Left cardiac atrium (tissue), 1 donor: ENCODE measurements around the gene H1-0.

- PRO-cap: no peak
Measured at GRCh38 chr22:37197506-37198276, 9.6 kb upstream of the C1QTNF6 start.

DNA sequence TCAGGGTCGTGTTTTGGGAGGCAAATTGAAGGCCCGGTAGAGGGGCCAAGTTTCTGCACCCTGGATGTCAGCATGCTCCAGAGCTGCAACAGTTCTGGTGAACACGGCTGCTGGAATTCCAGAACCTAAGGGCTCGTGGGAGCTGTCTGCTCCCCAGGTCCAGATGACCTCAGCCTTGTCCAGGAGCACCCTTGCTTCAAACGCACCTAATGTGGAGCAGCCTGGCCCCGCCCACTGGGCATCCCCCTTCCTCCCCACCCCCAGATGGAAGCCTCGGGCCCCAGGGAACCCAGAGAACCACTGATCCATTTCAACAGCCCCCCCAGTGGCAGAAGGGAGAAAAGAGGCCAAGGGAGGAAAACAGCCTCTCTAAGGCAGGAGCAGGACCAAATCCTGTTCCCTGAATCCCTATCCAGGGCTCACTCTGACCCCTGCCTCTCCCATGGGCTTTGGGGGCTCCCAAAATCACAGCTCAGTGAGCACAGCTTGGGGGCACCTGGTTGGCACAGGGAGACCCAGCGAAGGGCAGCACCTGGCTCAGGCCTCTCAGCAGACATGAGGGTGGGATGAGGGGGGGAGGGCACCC, 1.1 kb downstream of the CYTH4 start:
- PRO-cap: no peak

GRCh38 chr22:37289876-37290194, 7.5 kb downstream of the CYTH4 start:
- PRO-cap: no peak

DNA sequence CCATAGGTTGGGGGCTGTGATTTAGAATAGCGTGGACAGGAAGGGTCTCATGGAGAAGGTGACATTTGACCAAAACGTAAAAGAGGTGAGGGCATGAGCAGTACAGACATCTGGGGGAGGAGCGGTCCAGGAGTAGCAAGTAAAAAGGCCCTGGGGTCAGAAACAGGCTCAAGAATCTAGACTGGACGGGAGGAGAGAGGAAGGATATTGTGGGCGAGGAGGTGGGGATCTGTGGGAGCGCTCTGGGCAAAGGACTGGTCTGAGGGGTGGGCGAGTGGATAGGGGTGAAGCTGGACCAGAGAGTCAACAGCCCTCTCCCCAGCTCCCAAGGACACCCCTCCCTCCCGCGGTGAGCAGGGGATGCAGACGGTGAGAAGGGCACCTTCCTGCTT, 16.1 kb downstream of the CYTH4 start:
- PRO-cap: no peak

GRCh38 chr22:37321189-37321737, 39.0 kb downstream of the CYTH4 start:
- PRO-cap: no peak

DNA sequence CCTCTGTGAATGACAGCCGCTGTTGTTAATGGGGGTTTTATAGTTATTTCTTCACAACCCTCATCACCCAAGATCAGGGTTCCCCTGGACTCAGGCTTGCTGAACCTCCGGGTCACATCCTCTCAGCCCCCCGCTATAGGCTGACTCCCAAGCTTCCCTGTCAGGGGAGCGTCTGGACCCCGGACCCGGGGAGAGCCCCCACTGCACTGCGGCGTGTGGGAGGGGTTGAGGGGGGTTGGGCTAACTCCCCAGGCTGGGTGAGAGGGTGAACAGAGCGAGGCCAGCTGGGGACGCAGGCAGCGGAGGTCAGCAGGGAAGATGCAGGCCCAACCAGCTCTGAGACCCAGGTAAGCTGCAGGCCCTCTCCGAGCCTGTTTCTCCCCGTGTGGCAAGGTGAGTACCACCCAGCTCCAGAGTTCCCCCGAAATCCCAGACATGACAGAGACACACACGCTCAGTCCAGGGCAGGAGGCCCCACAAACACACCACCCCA, 47.3 kb downstream of the ELFN2 start:
- PRO-cap: no peak

- PRO-cap: no peak
Measured at GRCh38 chr22:37469333-37470280, 16.6 kb downstream of the MFNG start.

DNA sequence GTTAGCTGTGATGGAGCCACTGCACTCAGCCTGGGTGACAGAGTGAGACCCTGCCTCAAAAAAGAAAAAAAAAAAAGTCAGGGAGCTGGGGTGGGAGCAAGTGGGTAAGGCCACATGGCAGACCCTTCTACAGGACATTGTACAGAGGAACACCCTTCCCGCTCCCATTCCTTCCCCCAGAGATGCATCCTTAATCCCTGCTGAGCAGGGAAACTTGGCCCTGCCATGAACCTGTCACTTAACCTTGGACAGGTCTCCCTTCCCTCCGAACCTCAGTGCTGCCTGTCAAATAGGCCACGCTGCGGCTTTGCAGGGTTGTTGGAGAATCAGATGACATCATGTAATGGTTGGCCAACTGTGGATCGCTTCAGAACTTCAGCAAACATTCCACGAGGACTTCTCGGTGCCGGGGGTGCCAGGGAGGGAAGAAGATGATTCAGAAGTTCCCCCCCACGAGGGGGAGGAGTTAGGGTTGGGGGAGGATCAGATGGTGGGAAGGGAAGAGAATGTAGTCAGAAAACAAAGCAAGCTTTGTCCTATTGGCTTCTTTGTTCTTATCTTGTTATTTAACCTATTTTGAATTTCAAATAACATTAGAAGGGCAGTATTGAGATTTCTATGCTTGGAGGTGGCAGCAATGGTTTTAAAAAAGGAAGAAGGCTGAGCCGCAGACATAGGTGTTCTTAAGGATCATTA, 2.9 kb downstream of the CDC42EP1 start:
- PRO-cap: no peak

DNA sequence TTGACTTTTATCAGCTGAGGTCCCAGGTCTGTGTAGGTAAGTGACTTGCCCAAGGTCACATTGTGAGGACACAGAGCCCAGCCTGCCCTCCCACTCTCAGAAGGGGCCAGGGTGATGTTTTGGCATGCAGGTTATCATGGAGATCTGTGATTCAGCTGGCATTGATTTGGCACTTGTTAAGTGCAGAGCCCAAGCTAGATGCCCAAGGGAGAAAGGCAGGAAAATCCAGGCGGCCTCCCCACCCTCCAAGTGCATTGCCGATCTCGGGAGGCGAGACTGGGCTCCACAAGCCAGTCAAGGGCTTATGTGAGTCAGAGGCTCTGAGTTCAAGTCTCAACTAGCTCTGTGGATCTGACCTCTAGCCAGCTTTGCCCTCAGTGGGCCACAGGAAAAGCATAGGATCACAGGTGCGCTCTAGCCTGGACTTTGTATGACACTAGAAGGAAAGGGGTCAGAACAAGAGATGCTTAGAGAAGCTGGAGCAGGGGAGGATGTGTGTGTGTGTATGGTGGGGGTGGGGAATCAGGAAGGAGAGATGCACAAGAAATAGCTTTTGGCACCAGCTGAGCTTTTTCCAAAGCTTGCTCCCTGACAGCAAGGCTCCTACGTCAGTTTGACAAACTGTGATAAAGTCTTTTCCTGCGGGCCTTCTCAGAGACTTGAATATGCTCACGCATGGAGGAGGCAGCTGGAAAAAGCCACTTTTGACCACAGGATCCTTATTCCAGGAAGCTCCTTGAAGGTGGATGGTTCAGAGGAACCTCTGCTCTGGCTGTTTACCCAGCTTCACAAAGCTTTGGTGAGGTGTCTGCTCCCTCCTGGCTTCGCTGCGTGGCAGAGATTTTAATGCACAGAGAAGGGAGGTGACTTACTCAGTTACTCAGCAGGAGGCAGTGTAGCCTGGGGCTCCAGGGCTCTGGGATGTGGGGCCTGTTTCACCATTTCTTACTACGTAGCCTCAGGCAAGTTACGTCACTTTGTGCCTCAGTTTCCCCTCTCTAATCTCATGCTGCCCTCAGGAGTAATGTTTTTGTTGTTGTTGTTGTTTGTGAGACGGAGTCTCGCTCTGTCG, 3.8 kb downstream of the CDC42EP1 start:
- PRO-cap: no peak

DNA sequence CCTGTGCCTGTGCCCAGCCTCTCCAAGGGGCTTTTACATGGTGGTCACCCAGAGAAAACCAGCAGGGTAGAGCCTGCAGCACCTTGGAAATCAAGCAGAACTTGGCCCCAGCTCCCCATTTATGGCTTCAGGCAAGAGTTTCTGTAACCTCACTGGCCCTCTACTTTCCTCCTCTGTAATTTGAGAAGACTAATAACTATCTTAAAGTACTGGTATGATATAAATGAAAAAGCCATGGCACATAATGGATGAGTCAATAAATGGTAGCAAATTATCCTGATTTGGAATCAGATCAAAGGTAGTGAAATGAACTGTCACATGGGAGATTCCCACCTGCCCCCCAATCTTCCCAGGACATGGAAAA, 6.2 kb upstream of the GGA1 start:
- PRO-cap: no peak

DNA sequence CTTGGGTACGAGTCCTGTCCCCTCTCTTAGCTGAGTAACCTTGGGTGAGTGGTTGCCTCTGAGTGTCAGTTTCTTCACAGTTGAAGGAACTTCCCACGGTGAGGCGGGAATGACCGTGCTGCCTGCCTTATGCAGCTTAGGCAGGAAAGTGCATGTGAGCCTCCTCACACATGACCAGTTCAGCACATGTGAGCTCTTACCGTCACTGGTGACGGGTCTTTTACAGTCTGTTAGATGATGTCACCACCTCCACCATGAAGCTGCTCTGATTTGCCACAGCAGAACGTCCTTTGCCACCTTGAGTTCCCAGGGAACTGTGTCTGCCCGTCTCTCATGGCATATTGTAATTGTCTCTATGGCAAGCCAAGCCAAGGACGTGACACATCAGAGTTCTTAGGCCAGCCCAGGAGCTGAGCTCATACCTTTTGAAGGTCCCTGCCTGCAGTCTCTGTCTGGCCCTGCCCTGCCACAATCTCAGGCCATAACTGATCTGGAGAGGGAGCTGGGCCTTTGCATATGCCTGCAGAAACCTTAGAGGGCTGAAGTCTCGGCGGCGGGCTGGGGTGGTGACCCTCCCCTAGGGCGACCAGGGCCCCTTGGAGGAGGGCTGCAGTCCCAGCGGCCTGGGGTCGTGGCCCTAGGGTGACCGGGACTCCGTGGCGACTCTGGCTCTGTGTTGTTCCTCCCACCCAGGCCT, 7.7 kb downstream of the GGA1 start:
- PRO-cap: no peak

- PRO-cap: no peak
Measured at GRCh38 chr22:37622769-37623116, 14.1 kb downstream of the GGA1 start.

- PRO-cap: no peak
Measured at GRCh38 chr22:37633099-37633557, 6.3 kb upstream of the SH3BP1 start.

GRCh38 chr22:37642478-37643113, 3.1 kb downstream of the SH3BP1 start:
- PRO-cap: no peak

DNA sequence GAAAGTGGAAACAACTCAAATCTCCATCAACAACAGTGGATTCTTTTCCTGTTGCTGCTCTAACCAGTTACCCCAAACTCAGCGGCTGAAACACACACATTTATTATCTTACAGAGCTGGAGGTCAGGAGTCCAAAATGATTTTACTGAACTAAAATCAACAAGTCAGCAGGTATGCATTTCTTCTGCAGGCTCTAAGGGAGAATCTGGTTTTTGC, 9.0 kb upstream of the H1-0 start:
- PRO-cap: no peak

GRCh38 chr22:37805009-37806062, at the start of gene H1-0:
Gene H1-0, plus strand, starts transcription at chr22:37805229.
- PRO-cap: bidirectional peak, plus-strand start at chr22:37805094, minus-strand start at chr22:37804963; bidirectional peak, plus-strand start at chr22:37805229, minus-strand start at chr22:37805197; bidirectional peak, plus-strand start at chr22:37805792, minus-strand start at chr22:37805678

DNA sequence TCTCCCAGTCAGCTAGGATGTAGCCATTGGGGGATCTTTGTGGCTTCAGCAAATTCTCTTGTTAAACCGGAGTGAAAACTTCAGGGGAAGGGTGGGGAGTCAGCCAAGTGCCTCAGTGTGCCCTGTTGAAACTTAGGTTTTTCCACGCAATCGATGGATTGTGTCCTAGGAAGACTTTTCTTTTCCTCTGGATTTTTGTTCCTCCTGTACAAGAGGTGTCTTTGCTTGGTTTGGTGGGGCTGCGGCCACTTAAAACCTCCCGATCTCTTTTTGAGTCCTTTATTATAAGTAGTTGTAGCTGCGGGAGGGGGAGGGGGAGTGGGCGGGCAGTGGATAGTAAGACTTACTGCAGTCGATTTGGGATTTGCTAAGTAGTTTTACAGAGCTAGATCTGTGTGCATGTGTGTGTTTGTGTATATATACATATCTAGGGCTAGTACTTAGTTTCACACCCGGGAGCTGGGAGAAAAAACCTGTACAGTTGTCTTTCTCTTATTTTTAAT, 882 bp upstream of the GCAT start:
- PRO-cap: no peak

DNA sequence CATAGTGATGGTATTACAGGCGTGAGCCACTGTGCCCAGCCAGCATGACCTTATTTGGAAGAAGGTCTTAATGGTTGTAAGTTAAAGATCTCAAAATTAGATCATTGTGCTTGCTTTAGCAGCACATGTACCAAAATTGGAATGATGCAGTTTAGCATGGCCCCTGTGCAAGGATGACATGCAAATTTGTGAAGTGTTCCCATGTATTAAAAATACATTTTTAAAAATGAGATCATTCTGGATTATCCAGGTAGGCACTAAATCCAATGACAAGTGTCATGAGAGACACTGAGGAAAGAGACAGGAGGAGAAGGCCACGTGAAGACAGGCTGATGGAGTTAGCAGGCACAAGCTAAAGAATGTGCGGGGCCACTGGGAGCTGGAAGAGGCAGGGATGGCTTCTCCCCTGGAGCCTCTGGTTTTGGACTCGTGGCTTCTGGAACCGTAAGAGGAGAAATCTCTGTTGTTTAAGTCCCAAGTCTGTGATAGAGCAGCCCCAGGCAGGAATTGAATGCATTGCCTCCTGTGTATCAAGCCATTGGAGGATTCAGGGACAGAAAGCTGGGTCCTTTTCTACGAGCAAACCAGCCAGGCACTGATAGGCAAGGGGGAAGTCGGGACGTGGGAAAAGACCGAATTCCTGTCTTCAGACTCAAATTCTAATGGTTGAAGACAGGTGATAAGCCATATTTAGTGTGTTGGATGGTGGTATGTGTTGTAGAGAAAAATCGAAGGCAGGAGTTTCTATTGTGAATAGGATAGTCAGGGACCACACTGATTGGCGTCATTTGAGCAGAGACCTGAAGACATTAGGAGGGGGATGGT, 14.6 kb upstream of the MICALL1 start:
- PRO-cap: no peak

- PRO-cap: no peak
Measured at GRCh38 chr22:37940554-37941085, 12.8 kb downstream of the C22orf23 start.

- PRO-cap: no peak
Measured at GRCh38 chr22:37967409-37967842, 13.9 kb downstream of the POLR2F start.